Kidney epithelial cell (primary cell): Measurements from ENCODE around the genes GFY and RPS11.

DNA sequence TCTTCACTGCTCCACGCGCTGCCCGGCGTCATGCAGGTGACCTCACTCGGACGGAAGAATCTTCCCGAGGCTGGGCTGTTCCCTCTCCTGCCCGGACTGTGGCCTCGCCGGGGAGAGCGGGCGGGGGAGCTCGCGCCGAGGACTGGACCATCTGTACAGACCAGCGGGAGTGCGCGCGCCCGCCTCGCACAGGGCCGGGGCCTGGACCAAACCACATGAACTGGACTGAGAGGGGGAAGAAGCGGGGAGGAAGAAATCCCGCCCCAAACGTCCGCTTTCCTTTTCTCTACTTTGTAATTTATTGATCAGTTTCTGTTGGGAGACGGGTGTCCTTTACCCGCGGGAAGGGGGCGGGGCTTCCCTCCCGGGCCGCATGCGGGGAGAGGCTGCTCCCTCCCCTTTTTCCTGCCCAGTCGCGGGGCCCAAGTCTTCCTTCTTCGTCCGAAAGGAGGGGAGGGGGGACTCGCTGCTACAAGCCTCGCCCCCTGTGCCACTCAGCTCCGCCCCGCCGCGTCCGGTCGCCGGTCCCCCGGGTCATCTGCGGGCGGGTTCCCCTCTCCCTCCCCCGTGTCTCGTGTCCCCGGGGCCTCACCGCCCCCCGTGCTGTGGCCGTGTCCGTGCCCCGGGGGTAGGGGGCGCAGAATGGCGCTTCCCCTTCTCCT, 4.9 kb downstream of the HRC start:
- RAMPAGE, long total RNA = no peak
- RRBS = 1% methylated on average over 32 of the region's 59 CpGs

DNA sequence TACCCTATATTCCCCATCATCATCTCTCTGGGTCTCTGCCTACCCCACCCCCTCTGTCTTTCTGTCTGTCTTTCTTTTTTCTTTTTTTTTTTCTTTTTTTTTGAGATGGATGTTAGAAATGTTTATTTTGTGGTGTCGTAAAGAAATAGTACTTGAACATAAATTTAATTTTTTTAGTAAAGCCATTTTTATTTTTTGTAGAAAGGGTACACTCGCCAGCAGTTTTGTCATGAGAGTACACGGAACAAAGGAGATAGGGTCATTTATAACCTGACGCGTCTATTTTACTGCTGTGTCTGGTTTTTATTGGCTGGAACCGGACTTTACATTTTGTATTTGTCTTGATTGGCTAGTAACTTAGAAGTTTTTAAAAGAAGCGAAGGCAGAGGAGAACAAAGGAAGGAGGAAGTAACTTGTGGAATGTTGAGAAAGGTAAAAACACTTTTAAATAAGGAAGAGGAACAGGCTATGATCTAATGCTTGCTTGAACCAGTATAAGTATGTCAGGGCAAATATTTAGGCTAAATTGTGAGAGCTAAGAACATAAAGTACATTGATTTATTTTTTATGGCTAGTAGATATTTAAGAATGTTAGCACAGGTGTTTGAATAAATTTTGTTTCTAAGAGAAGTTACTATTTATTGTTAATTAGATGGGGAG, 43.5 kb downstream of the TRPM4 start:
- RAMPAGE, long total RNA = no peak
- RRBS = no CpG with 5 or more reads among the region's 7 CpGs

- RAMPAGE, long total RNA = no peak
- RRBS = no CpG with 5 or more reads among the region's 11 CpGs
Observed at GRCh38 chr19:49333508-49334422, 1.4 kb upstream of the CD37 start.

- RAMPAGE, long total RNA = no peak
- RRBS = no CpG with 5 or more reads among the region's 10 CpGs
Observed at GRCh38 chr19:49338440-49338703, 3.2 kb downstream of the CD37 start.

DNA sequence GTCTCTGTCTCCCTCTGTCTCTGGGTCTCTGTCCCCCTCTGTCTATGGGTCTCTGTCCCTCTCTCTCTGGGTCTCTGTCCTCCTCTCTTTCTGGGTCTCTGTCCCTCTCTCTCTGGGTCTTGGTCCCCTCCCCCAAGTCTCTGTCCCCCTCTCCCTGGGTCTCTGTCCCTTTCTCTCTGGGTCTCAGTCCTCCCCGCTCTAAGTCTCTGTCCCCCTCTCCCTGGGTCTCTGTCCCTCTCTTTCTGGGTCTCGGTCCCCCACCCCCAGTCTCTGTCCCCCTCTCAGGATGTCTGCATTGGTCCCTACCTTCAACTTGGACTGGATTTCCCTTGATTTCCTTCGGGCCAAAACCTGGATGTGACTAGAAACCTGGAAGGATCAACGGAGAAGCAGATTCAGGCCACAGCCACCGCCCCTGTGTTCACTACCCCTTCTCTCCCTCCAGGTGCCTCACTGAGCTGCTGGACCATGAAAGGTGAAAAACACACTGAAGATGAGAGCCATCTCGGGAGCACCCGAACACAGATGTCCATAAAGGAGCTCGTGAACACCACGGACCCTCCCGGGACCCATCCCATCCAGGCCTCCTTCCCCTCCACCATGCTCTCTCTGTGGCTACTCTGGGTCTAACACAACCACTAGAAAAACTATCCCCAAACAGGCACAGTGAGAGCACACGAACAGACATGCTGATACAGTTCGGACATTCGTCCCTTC, 5.1 kb downstream of the TEAD2 start:
- RAMPAGE, long total RNA = no peak
- RRBS = no CpG with 5 or more reads among the region's 13 CpGs

GRCh38 chr19:49409649-49410138, 13.5 kb downstream of the PTH2 start:
- RAMPAGE, long total RNA = no peak
- RRBS = no CpG with 5 or more reads among the region's 4 CpGs

DNA sequence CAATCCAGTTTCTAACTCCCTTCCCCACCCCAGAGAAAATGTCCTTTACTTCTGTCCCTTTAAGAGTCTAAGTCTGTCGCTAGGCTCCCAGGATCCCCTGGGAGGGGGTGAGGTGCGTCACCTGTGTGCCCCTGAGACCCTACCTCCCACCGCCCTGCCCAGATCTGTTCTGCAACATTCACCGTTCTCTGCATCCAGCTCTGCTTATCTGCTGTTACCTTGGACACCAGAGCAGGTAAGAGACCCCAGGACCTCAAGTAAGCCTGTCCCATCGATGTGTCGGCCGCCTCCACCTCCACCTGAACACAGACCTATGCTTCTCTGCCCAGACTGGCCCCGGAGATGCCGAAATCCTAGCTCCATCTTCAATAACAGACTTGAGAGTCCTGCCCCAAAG, at the start of gene GFY:
GFY (plus strand) TSS at position 134 of the 397 bp plus-strand sequence.
- RAMPAGE, long total RNA = no peak
- RRBS = no CpG with 5 or more reads among the region's 9 CpGs

DNA sequence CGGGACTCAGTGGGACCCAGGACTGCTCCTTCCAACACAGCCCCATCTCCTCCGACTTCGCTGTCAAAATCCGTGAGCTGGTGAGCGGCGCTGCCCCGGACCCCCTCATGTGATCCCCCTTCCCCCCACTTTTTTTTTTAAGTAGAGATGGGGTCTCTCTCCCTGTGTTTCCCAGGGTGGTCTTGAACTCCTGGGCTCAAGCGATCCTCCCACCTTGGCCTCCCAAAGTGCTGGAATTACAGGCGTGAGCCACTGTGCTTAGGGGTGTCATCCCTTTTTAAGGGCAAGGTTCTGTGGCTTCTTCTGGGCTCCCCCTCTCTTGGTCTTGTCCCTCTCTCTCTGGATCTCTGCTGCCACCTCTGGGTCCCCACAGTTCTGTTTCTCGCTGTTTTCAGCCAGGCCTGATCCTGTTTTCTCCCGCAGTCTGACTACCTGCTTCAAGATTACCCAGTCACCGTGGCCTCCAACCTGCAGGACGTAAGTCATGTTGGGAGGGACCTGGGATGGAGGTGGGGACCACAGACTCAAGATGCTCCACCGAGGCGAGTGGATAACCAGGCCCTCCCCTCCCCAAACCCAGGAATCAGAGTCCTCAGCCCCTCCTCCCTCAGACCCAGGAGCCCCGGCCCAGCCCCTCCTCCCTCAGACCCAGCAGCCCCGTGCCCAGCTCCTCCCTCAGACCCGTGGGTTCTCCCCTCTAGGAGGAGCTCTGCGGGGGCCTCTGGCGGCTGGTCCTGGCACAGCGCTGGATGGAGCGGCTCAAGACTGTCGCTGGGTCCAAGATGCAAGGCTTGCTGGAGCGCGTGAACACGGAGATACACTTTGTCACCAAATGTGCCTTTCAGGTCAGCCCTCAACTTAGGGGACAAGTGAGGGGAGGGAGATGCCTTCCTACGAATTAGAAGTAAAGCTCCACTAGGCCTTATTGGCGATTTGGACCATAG, 2.0 kb downstream of the FLT3LG start:
- RAMPAGE, long total RNA = no peak
- RRBS = no CpG with 5 or more reads among the region's 28 CpGs

GRCh38 chr19:49495819-49496594, at the start of gene RPS11:
Gene RPS11, plus strand, starts transcription at chr19:49496434.
- RAMPAGE, long total RNA = start-site peak on the plus strand at chr19:49496425-49496451, 1,547 and 1,444 reads in 2 replicates
- RRBS = under 1% methylated on average over 9 of the region's 64 CpGs

- RAMPAGE, long total RNA = no peak
- RRBS = no CpG with 5 or more reads among the region's 21 CpGs
Observed at GRCh38 chr19:49514173-49514608, 1.7 kb downstream of the FCGRT start.

- RAMPAGE, long total RNA = no peak
- RRBS = no CpG with 5 or more reads among the region's 33 CpGs
Observed at GRCh38 chr19:49528111-49528889, 497 bp downstream of the RCN3 start.

- RAMPAGE, long total RNA = no peak
- RRBS = 96% methylated on average over 5 of the region's 49 CpGs
Observed at GRCh38 chr19:49595515-49596681, 4.9 kb downstream of the PRR12 start.

- RAMPAGE, long total RNA = no peak
- RRBS = 80% methylated on average over 5 of the region's 22 CpGs
Observed at GRCh38 chr19:49614488-49615572, 23.8 kb downstream of the PRR12 start.

GRCh38 chr19:49677975-49678270, 852 bp downstream of the PRMT1 start:
- RAMPAGE, long total RNA = no peak
- RRBS = no CpG with 5 or more reads among the region's 9 CpGs

DNA sequence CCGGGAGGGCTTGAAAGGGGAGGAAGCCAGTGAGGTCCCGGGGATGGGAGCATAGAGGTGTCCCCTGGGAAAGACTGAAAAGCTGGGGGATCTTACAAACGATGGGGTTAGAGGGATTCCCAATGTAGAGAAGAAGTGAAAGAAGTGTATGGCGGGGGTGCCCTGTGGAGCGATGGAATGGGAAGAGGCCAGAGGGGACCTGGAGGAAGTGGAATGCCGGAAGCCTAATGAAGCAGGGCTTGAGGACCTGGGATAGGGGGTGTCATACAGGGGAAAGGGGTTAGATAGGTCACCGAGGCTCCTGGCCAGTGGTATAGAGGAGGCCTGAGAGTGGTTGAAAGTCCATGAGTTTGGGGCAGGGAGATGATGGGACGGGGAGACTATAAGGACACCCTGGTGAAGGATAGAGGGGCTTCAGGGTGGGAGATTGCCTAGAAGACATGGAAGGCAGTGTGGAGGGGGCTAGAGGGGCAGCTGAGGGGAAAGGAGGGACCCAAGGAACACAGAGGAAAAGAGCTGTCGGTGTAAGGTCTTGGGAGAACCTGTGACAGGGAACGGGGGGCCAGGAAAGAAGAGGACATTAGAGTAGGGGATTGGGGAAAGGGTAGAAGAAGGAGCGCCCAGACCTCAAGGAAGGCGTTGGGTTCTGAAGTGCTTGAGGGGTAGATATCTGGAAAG, 760 bp downstream of the AP2A1 start:
- RAMPAGE, long total RNA = no peak
- RRBS = no CpG with 5 or more reads among the region's 12 CpGs

DNA sequence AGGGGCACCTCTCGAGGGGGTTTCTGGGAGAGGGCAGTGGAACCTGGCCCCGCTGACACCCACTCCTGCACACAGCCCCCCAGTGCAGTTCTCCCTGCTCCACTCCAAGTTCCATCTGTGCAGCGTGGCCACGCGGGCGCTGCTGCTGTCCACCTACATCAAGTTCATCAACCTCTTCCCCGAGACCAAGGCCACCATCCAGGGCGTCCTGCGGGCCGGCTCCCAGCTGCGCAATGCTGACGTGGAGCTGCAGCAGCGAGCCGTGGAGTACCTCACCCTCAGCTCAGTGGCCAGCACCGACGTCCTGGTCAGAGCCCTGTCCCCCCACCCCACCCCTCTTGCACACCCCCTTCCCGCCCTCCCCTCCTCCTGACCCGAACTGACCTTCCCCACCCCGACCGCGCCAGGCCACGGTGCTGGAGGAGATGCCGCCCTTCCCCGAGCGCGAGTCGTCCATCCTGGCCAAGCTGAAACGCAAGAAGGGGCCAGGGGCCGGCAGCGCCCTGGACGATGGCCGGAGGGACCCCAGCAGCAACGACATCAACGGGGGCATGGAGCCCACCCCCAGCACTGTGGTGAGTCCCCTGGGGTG, 11.7 kb downstream of the FUZ start:
- RAMPAGE, long total RNA = no peak
- RRBS = no CpG with 5 or more reads among the region's 34 CpGs

DNA sequence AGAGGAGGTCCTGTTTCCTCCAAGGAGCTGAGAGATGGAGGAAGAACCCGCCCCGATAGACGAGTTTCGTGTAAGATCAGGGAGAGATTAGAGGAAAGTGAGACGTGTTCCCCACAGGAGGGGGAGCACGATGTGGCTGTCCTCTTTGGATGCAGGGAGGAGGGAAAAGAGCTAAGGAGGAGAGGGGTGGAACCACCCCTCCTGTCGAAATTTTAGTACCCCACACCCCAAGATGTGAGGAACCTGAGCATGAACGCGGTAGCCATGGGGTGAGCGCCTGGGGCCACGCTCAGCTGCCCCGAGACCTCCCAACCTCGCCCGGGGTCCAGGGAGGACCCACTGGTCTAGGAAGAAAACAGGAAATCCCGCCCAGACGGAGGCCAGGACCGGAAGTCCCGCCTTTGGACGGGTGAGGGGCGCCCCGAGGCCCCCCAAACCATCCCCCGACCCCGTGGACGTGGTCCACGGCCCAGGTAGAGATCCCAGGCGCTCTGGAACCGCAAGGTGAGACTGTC, 1.2 kb downstream of the AKT1S1 start:
- RAMPAGE, long total RNA = no peak
- RRBS = 3% methylated on average over 4 of the region's 27 CpGs

- RAMPAGE, long total RNA = no peak
- RRBS = 3% methylated on average over 2 of the region's 25 CpGs
Observed at GRCh38 chr19:49897323-49898123, 836 bp upstream of the IL4I1 start.

DNA sequence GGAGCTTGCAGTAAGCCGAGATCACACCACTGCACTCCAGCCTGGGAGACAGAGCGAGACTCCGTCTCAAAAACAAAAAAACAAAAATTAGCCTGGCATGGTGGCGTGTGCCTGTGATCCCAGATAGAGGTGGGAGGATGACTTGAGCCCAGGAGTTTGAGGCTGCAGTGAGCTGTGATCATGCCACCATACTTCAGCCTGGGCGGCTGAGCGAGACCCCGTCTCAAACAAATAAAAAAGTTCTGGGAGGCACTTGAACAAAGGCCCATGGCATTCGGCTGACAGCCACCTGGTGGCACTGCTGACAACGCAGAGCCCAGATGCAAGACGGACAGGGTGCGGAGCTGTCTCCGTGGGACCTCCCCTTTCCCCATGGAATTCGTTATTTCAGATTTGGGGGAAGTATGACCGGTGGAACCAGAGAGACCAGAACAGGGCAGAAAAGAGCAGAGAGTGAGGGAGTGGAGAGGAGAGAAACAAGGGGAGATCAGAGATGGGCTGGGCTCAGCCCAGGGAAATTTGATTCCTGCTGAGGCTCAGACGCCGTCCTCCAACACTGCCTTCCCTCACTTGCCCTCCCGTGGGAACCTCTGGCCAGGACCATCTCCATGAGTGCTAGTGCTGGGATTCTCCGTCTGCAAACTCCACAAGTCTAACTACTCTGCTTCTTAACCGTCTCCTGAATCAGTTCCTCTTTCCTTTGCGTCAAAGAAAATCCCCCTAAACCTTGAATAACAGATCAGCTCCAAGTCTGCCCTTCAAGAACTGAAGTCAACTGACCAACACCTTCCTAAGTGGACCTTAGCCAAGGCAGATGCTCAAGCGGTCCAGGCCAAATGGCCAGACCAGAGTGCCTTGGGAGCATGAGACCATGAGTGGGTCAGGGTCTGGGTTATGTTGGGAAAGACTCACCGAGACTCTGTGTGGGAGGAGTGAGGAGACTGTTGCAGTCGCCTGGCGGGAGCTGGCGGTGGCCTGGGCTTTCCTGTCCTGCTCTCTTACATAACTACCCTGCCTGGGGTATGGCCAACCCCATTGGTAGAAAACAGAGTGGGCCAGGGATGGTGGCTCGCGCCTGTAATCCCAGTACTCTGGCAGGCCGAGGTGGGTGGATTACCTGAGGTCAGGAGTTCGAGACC, 11.9 kb upstream of the ATF5 start:
- RAMPAGE, long total RNA = no peak
- RRBS = no CpG with 5 or more reads among the region's 29 CpGs

GRCh38 chr19:49927483-49928142, 1.4 kb upstream of the ATF5 start:
- RAMPAGE, long total RNA = no peak
- RRBS = no CpG with 5 or more reads among the region's 10 CpGs